SK-N-SH (cell line): ENCODE data around the genes MYO7B, SFT2D3, POLR2D and HS6ST1.

DNA sequence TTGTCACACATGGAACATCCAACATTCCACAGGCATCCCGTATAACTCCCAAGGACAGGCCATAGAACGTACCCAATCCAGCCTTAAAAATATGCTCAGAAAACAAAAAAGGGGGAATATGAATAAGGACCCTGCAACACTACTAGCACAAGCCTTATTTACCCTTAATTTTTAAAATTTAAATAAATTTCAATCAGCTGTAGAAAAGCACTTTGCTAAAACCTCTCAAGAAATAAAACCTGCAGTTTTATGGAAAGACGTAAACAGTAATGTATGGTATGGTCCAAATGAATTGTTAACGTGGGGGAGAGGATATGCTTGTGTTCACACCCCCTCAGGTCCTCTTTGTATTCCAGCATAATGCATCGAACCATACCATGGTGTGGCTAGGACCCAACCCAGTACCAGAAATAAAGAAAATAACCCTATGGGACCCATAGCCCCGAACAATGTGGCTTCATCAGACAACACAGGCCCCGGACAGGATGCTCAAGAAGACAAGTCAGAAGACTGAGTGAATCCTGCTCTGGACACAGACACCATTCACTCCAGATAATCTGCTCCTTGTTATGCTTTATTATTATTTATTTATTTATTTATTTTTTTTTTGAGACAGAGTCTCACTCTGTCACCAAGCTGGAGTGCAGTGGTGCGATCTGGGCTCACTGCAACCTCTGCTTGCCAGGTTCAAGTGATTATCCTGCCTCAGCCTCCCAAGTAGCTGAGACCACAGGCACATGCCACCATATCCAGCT is 12.8 kb downstream of the MAP3K2 start:
- RRBS = no CpG with 5 or more reads among the region's 8 CpGs
CAGE:
- cytosol, long polyA plus RNA = no peak
- long polyA plus RNA = no peak
- nucleus, long polyA plus RNA = no peak

GRCh38 chr2:127405205-127405506 is 13.1 kb upstream of the PROC start:
- RRBS = no CpG with 5 or more reads among the region's 3 CpGs
CAGE:
- cytosol, long polyA plus RNA = no peak
- long polyA plus RNA = no peak
- nucleus, long polyA plus RNA = no peak

GRCh38 chr2:127535193-127535971 is at the start of gene MYO7B:
Gene MYO7B, plus strand, starts transcription at chr2:127535683.
- RRBS = 32% methylated on average over 5 of the region's 17 CpGs
CAGE:
- cytosol, long polyA plus RNA = no peak
- long polyA plus RNA = no peak
- nucleus, long polyA plus RNA = no peak

GRCh38 chr2:127695691-127696083 is 5.6 kb upstream of the SFT2D3 start:
- RRBS = no CpG with 5 or more reads among the region's 24 CpGs
CAGE:
- cytosol, long polyA plus RNA = no peak
- long polyA plus RNA = no peak
- nucleus, long polyA plus RNA = no peak

DNA sequence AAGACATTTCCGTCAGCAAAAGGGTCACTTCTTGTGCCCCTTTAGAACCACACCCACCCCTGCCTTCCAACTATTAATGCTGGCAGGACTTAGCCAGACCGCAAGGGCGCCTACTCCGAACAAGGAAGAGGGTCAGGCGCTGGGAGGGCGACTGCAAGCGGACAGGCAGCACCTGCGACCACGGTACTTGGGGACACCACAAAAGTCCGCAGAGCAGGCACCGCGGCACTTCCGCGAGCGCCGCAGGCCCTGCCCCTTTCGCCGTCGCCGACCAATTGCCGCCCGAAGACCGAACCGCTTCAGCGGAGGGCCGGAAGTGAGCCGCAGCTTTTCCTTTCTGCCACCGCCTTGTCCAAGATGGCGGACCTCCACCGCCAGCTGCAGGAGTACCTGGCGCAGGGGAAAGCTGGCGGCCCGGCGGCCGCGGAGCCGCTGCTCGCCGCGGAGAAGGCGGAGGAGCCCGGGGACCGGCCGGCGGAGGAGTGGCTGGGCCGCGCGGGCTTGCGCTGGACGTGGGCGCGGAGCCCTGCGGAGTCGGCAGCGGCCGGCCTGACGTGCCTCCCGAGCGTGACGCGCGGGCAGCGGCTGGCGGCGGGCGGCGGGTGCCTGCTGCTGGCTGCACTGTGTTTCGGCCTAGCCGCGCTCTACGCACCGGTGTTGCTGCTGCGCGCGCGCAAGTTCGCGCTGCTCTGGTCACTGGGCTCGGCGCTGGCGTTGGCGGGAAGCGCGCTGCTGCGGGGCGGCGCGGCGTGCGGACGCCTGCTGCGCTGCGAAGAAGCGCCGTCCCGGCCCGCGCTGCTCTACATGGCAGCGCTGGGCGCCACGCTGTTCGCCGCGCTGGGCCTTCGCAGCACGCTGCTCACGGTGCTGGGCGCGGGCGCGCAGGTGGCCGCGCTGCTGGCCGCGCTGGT is at the start of gene SFT2D3:
Gene SFT2D3 (plus strand): TSS at position 326 of the 911 bp plus-strand sequence.
- RRBS = 1% methylated on average over 39 of the region's 115 CpGs
CAGE:
- cytosol, long polyA plus RNA = no peak
- long polyA plus RNA = no peak
- nucleus, long polyA plus RNA = no peak

DNA sequence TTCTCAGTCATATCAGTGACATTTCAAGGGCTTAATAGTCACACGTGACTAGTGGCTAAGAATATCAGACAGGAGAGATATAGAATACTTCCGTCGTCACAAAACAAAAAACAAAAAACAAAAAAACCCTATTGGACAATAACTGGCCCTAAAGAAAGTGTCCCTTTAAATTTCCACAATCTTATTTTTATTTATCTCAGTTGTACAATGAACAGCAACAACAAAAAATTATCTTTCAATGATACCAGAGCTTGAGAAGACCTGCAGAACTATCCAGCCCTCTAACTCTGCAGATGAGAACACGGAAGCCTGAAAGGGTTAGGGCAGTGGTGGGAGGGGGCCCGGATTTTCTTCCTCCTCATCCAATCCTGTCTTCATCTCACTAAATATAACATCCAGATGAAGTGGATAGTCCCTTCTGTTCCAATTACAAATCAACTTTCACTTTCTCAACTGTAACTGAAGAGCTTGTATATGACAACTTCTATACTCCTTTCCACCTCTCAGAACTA is 32.4 kb downstream of the SFT2D3 start:
- RRBS = no CpG with 5 or more reads among the region's 5 CpGs
CAGE:
- cytosol, long polyA plus RNA = no peak
- long polyA plus RNA = no peak
- nucleus, long polyA plus RNA = no peak

GRCh38 chr2:127810523-127811087 is 366 bp downstream of the WDR33 start:
- RRBS = no CpG with 5 or more reads among the region's 35 CpGs
CAGE:
- cytosol, long polyA plus RNA = no peak
- long polyA plus RNA = no peak
- nucleus, long polyA plus RNA = no peak

DNA sequence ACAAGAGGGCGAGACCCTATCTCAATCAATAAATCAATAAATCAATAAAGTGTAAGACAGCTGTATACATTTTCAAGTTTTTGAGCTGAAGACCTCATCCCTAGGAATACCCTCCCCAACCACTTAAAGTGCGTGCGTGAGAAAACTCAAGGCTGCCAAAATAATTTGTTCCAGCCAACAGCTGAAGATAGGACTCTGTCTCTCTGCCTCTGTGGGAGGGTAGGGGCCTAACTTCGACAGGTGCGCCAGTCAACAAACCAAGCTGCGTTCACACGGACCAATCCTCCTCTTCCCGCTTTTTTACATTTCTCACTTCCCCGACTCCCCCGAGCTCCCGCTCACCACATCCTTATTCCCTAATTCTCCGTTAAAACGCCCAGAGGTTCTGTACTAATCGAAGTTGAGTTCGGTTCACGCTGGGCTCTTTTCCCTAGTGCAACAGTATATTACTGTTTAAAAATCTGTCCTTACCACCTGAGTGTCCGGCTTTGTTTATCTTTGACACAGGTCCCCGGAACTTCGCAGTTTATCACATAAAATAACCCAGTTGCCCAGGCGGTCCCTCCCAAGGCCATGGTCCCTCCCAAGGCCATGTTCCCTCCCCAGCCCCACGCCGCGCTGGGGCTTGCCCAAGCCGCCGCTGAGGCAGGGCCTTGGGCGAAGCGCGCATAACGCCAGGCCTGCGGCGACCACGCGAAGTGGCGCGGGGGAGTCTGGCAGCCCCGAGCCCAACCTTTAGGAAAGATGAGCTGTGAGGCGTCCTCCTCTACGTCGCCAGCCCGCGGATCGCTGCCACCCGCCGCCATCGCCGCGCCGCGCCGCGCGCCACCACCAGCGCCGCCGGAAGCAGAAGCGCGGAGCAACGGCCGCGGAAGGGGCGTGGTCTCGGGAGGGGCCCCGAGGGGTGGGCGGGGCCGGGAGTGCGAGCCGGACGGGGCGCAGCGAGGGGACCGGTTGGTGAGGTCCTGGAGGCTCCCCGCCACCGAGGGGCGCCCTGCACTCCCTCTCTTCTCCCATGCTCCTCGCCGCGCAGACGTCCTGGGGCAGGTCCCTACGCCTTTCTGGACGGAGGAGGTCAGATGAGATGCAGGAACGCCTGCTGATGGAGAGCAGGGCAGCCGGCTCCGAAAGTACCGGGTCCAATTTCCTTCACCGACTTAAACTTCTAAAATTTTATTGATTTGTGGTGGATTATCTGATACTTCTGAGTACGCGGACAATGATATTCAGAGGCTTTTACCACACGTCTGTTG is at the start of gene POLR2D:
Gene POLR2D (minus strand): TSS at position 861 of the 1,253 bp plus-strand sequence.
- RRBS = 1% methylated on average over 10 of the region's 88 CpGs
CAGE:
- cytosol, long polyA plus RNA = start-site peak on the minus strand centred at position 814 of the sequence, 82 bp wide, 3,123 and 3,279 reads in 2 replicates
- long polyA plus RNA = start-site peak on the minus strand centred at position 809 of the sequence, 95 bp wide, 1,452 and 2,965 reads in 2 replicates
- nucleus, long polyA plus RNA = start-site peak on the minus strand centred at position 826 of the sequence, 57 bp wide, 462 and 1,382 reads in 2 replicates

DNA sequence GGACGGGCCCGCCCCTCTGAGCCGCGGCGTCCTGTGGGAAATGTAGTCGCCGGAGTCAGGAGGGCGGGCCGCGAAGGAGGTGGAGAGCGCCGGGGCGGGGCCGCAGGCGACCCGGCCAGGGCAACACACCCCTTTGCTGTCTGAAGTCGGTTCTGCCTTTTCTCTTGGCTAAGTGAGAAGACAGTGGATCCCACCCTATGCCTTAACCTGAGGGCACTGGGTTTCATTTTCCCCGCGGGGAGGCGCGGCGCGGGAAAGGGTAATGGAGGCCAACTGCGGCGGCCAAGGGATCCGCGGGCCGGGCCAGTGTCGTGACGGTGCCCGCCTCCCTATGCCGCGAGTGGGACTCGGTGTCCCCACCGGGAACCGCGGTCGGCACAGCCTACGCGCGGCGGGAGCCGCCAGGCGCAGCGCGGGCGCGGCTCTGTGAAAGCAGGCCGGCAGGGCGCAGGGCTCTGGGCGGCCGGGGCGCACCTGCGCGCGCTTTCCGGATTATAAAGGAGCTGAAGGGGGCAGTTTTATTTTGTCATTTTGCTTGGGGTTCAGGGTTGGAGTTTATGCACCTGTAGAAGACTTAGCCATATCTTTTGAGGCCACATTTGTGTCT is 428 bp upstream of the SAP130 start:
- RRBS = 1% methylated on average over 33 of the region's 57 CpGs
CAGE:
- cytosol, long polyA plus RNA = no peak
- long polyA plus RNA = no peak
- nucleus, long polyA plus RNA = no peak

DNA sequence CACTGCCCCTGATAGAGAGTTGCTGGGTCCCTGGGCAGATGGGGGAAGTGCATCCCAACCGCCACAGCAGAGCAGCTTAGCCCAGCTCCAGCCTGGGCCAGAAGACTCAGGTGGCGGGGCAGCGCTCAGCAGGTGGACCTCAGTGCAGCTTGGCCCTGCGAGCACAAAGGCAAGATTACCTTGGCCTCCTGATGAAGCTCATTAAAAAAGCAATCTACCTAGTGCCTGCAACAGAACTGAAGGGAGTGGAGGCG is 3.1 kb downstream of the HS6ST1 start:
- RRBS = no CpG with 5 or more reads among the region's 5 CpGs
CAGE:
- cytosol, long polyA plus RNA = no peak
- long polyA plus RNA = no peak
- nucleus, long polyA plus RNA = no peak

DNA sequence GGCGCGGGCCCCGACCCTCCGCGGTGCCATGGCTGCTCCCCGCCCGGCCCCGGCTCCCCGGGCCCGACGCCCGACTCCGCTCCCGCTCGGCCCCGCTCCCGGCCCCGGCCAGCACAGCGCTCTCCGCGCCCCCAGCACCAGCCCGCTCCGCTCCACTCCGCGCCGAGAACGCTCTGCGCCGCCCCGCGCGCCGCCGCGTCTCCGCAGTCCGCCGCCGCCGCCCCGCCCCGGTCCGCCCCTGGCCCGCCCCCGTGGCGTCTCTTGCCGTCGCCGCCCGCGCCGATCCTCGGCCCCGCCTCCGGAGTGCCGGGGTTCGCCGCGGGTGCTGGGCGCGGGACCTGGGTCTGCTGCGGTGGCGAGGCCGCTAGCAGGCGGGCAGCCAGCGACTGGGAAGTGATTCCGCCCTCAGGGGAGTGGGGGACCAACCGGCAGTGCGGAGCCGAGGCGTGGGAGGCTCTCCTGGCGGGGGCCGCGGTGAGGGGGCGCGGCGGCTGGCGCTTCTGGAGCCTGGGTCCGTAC is at the start of gene HS6ST1:
Gene HS6ST1 (minus strand): TSS at position 175 of the 519 bp plus-strand sequence.
- RRBS = 2% methylated on average over 14 of the region's 79 CpGs
CAGE:
- cytosol, long polyA plus RNA = no peak
- long polyA plus RNA = no peak
- nucleus, long polyA plus RNA = no peak

GRCh38 chr2:128362826-128363305 is 44.2 kb upstream of the HS6ST1 start:
- RRBS = no CpG with 5 or more reads among the region's 7 CpGs
CAGE:
- cytosol, long polyA plus RNA = no peak
- long polyA plus RNA = no peak
- nucleus, long polyA plus RNA = no peak

DNA sequence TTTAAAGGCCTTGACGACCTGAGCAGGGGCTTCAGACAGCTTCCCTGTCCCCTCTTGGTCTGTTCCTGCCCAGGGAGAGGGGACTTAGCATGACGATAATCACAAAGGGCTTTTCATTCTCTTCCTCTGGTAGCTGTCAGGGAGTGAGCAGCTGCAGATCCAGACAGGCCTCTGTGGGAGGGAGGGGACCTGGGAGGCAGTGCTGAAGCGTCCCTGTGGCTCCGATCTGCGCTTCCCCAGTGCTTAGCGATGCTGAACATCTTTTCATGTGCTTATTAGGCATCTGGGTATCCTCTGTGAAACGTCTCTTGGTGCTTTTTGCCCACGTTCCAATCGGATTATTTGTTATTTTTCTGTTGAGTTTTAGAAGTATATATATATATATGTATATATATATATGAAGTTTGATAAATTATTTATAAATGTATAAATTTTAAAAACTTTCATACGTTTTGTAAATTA is 78.0 kb upstream of the HS6ST1 start:
- RRBS = no CpG with 5 or more reads among the region's 10 CpGs
CAGE:
- cytosol, long polyA plus RNA = no peak
- long polyA plus RNA = no peak
- nucleus, long polyA plus RNA = no peak

- RRBS = no CpG with 5 or more reads among the region's 21 CpGs
CAGE:
- cytosol, long polyA plus RNA = no peak
- long polyA plus RNA = no peak
- nucleus, long polyA plus RNA = no peak
Observed at GRCh38 chr2:128736678-128737035, 418.0 kb upstream of the HS6ST1 start.

GRCh38 chr2:128988578-128989049 is 669.9 kb upstream of the HS6ST1 start:
- RRBS = no CpG with 5 or more reads among the region's 7 CpGs
CAGE:
- cytosol, long polyA plus RNA = no peak
- long polyA plus RNA = no peak
- nucleus, long polyA plus RNA = no peak

DNA sequence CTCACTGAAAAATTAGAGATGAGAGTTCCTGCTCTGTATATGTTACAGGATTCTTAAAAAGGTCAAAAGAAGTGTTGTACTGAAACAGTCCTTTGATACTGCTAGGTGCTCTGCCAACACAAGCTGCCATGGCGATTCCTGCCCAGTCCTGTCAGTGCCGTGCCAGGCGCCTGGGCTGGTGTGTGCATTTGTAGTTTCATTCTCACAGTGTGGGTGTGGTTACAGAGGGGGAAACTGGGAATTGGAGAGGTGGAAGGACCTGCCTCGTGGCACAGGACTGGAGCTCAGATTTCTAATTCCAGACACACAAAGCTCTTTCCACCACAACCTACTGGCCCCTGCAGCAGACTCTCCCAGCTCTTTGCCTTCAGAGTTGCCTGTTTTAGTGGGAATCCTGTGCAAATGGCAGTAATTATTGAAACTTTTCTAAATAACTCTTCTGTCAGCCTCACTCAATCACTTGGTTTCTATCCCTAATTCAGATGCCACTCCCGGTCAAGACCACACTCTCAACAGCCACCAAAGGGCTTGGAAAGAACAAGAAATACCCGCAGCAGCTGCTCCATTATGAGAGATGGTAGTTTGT is 122.2 kb upstream of the RAB6C start:
- RRBS = no CpG with 5 or more reads among the region's 6 CpGs
CAGE:
- cytosol, long polyA plus RNA = no peak
- long polyA plus RNA = no peak
- nucleus, long polyA plus RNA = no peak

DNA sequence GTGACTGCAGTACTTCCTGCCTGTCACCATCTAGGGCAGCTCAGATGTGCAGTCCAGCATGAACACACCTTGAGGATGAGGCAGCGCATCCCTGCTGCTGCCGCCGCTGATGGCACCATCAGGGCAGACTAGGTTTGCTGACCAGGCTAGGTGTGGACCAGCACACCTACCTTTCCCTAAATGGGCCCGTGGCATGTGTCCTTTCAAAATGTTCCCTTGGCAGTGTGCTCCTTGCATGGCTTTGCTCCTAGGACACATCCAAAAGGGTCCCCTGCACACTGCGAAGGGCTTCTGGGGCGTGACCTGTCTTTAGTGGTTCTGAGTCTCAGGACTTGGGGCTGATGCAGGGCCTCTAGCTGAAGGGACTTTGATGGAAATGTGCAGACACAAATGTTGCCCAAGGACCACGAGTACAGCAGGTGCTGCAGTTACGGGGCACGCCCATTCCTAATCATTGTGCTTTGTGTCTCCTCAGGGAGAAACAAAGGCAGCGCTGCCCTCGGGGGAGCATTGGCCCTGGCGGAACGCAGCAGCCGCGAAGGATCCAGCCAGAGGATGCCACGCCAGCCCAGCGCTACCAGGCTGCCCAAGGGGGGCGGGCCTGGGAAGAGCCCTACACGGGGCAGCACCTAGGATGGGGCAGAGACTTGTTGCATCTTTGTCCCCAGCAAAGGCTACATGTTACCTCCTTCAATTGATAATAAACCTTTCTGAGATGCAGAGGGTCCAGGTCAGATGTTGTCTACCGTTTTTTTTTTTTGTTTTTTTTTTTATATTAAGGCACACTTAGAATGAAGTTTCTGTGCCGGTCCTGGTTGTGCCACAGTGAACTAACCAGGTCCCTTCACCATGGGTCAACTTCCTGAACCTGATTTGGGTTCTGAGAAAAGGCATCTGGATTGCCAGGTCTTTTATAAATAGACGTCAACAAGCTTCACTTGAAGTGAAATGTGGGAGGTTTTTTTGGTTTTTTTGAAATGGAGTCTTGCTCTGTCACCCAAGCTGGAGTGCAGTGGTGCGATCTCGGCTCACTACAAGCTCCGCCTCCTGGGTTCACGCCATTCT is 7.9 kb downstream of the TUBA3E start:
- RRBS = no CpG with 5 or more reads among the region's 26 CpGs
CAGE:
- cytosol, long polyA plus RNA = no peak
- long polyA plus RNA = no peak
- nucleus, long polyA plus RNA = no peak

- RRBS = no CpG with 5 or more reads among the region's 1 CpG
CAGE:
- cytosol, long polyA plus RNA = no peak
- long polyA plus RNA = no peak
- nucleus, long polyA plus RNA = no peak
Observed at GRCh38 chr2:130274729-130274928, 67.3 kb downstream of the CCDC115 start.

GRCh38 chr2:130332315-130332856 is 9.6 kb downstream of the CCDC115 start:
- RRBS = no CpG with 5 or more reads among the region's 24 CpGs
CAGE:
- cytosol, long polyA plus RNA = no peak
- long polyA plus RNA = no peak
- nucleus, long polyA plus RNA = no peak

DNA sequence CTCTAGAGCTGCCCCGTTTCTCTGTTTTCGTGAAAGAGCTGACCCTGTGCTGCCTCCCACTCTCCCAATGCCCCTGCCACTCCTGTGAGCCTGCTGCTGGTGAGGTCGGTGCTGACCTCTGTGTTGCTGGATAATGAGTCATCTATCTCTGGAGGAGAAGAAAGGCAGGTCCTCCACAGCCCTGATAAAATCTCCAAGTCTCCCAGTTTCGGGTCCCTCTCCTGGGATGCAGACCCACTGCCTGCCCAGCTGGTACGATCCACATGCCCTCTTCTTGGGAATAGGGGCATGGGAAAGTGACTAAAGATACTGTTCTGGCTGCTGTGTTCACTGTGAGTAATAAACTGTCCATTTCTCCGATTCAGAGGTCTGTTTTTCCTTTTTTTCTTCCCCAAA is 19.2 kb downstream of the PTPN18 start:
- RRBS = no CpG with 5 or more reads among the region's 6 CpGs
CAGE:
- cytosol, long polyA plus RNA = no peak
- long polyA plus RNA = no peak
- nucleus, long polyA plus RNA = no peak